Retinal pigment epithelial cell (primary cell): Measurements from ENCODE around the gene NFIA.

- RRBS = no CpG with 5 or more reads among the region's 6 CpGs
Measured at GRCh38 chr1:59391080-59391668, 94.3 kb downstream of the FGGY start.

DNA sequence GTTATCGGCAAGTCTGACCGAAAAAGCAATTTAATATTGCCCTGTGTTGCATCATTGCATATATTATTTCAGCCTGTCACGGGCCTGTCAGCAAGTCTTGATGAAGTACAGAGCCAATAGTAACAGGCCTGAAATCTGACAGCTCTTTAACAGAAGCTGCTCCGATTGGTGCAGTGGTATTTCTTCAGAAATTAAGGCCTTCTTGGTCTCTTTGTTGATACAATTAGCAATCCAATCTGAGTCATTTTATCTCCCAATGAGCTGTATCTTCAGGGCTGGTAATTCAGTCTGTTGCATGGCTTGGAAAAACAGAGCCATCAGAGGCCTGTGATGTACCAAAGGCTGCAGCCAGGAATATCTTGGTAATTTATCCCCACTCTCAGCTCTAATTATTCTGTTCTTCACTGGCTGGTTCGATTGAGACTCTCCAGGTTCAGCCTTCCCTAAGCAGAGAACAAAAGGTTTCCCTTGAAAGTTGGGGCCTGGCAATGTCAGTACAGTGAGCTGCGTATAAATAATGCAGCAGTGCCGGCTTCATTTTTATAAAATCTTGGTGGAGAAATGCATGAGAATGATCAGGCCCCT is 149.6 kb downstream of the FGGY start:
- RRBS = no CpG with 5 or more reads among the region's 7 CpGs

- RRBS = no CpG with 5 or more reads among the region's 2 CpGs
Measured at GRCh38 chr1:59487362-59487860, 190.5 kb downstream of the FGGY start.

- RRBS = no CpG with 5 or more reads among the region's 3 CpGs
Measured at GRCh38 chr1:59499977-59500239, 203.0 kb downstream of the FGGY start.

DNA sequence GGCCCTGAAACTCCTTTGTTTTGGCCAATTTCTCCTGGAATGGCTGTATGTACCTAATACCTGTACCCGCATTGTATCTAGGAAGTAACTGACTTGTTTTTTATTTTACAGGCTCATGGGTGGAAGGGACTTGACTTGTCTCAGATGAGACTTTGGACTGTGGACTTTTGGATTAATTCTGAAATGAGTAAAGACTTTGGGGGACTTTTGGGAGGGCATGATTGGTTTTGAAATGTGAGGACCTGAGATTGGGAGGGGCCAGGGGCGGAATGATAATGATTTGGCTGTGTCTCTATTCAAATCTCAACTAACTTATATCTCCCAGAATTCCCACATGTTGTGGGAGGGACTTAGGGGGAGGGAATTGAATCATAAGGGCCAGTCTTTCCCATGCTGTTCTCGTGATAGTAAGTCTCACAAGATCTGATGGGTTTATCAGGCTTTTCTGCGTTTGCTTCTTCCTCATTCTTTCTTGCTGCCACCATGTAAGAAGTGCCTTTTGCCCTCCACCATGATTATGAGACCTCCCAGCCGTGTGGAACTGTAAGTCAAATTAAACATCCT is 218.4 kb downstream of the FGGY start:
- RRBS = no CpG with 5 or more reads among the region's 5 CpGs

DNA sequence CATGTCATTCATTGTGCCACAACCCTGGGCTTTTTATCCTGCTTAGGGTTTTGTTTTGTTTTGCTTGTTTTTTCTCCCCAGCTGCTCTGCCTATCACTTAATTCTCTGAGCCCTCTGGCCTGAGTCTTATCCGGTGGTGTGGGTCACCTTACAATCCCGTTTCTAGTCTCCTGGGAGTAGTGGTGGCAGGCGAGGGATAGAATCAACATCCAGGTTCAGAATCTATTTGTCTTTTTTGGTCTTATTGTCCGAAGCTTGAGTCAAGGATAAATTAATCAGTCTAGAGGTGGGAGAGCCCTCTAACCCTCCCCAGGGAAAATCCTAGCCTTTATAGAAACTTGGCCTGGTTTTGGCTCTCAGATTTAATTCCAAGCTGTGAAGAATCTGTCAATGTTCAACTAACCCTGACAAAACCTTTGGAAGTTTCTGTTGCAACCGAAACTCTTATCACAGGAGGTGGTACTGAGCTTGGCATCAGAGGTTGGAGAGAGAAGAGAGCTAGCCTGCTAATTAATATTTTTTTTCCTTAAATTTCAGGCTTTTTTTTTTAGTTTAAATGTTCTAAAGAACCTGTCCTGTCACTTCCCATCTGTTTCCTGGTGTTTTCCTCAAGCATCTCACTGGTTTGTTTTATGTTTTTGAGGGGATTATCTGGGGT is 246.4 kb downstream of the FGGY start:
- RRBS = no CpG with 5 or more reads among the region's 5 CpGs

DNA sequence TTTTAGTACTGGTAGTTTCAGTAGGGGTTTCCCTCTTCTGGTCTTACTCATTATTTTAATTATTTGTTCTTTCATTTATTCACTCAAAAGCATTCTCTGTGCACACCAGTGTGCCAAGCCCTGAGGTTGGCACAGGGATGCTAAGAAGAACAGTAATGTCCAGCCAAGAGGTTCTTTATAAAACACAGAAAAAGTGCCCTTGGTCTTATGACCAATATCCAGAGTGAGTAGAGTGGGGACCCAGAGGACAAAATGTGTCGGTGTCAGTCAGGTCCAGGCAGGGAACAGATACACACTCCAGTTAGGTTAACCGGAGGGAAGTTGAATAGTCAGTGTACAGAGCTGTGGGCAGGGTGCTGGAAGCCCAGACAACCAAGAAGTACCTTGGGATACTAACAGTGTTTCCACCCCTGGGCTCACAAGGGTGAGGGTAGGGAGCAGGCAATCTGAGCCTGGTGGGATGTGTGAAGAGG is 143.7 kb upstream of the HOOK1 start:
- RRBS = no CpG with 5 or more reads among the region's 2 CpGs

DNA sequence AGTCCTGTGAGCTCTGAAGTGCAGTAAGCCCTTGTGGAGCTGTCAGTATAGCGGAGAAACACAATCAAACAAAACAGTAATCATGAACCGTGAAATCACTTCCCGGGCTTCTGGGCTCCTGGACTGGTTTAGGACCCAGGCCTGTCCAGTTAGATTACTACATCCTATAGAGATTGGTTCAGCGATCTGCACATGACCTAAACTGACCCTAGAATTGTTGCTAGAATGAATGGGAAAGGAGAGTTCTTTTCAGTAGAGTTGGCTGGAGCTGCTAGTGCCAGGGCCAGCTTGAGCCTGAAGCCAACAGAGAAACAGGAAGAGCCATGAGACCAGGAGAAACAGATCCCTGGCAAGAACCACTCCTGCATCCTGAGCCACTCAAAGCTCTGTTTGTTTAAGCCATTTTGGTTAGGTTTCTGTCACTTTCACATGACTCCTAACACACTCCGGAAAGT is 474.2 kb upstream of the C1orf87 start:
- RRBS = no CpG with 5 or more reads among the region's 5 CpGs

- RRBS = 2% methylated on average over 45 of the region's 94 CpGs
Measured at GRCh38 chr1:61049658-61050955, 32.3 kb upstream of the NFIA start.

GRCh38 chr1:61081345-61081487 is 1.1 kb upstream of the NFIA start:
- RRBS = no CpG with 5 or more reads among the region's 1 CpG

DNA sequence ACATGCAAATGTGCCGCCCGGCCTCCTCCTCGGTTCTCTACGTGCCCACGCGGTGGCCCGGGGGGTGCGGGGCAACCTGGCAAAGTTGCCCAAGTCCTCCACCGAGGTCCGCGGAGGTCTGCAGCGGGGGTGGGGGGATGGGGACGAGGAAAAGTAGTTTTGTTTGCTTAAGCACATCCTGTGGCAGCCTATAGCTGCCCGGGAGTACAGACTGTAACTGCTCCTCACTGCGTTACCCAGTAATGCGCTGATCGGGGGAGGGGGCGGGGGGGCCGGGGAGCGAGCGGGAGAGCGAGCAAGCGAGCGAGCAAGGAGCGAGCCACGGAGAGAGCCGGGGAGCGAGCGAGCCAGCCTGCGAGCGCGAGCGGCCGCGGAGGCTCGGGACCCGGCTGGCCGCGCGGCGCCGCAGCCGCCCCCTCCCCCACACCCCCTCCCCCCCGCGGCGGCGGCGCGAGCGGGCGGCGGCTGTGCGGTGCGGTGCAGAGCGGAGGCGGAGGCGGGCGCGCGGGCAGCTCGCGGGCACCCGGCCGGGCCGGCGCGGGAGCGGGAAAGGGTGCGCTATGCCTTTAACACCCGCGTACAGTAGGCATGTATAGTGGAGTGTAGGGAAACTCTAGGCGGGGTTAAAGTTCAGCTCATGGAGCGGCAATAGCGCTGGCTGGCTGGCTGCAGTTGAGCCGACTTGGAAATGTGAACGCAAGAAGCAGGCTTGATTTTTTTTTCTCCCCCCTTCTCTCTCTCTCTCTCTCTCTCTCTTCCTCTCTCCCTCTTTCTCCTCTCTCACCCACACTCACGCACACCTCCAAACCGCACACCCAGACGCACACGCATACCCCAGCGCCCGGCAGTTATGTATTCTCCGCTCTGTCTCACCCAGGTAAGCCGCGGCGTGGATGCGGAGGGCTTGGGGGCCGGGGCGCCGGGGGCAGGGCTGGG is at the start of gene NFIA:
TSS of gene NFIA (plus strand) at position 620 of the 936 bp plus-strand sequence.
- RRBS = under 1% methylated on average over 35 of the region's 90 CpGs

- RRBS = no CpG with 5 or more reads among the region's 15 CpGs
Measured at GRCh38 chr1:61088447-61089486, 6.4 kb downstream of the NFIA start.

GRCh38 chr1:61140212-61141426 is 58.3 kb downstream of the NFIA start:
- RRBS = no CpG with 5 or more reads among the region's 12 CpGs

DNA sequence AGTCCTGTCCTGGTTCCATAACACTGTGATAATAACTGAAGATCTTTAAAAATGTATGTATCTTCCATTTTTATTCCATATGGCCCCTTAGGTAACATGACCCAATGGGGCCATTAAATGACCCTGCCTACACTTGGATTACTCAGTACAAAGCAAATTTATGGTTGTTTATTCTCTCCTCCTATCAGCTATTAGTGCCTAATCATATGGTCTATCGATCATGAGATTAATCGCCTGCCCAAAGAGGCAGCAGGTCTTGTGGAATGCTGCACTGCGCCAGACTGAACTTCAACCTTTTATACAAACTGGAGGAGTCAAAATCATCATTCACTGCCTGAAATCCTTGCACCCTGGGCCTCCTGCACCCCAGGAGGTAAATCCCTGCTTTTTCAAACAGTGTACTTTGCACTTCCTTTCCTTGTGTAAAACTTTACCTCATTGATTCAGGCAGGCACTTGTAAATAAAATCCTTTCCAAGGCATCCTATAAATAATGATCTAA is 69.7 kb downstream of the NFIA start:
- RRBS = no CpG with 5 or more reads among the region's 3 CpGs

GRCh38 chr1:61213570-61214117 is 131.3 kb downstream of the NFIA start:
- RRBS = no CpG with 5 or more reads among the region's 11 CpGs

- RRBS = no CpG with 5 or more reads among the region's 5 CpGs
Measured at GRCh38 chr1:61280397-61280928, 198.1 kb downstream of the NFIA start.

- RRBS = no CpG with 5 or more reads among the region's 3 CpGs
Measured at GRCh38 chr1:61407386-61407941, 317.5 kb downstream of the TM2D1 start.

GRCh38 chr1:61436560-61437104 is 288.3 kb downstream of the TM2D1 start:
- RRBS = no CpG with 5 or more reads among the region's 5 CpGs

- RRBS = no CpG with 5 or more reads among the region's 17 CpGs
Measured at GRCh38 chr1:61450240-61451263, 274.4 kb downstream of the TM2D1 start.

- RRBS = no CpG with 5 or more reads among the region's 11 CpGs
Measured at GRCh38 chr1:61455362-61456147, 269.4 kb downstream of the TM2D1 start.